ENCODE data around the genes PLEKHA8, NOD1 and AVL9.

DNA sequence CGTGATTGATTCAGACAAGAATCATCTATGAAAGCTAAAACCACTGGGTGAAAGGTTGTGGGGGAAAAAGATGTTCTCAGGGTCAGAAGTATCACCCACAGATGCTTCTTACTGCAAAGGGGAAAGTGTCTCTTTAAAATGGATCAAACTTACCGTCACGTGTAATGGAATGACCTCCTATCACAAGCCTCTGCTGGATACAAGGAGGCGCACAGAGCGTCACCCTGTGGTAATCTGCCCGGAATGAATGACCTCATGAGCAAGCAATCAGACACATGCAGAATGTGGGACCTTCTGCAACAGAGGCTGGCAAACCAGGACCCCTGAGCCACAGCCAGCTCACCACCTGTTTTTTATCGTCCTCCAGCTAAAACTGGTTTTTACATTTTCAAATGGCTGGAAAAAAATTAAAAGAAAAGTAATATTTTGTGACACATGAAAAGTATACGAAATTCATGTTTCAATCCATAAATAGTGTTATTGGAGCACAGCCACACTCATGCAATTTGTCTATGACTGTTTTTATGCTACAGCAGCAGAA, 33.1 kb downstream of the WIPF3 start:
- RAMPAGE, long total RNA = no peak
- RRBS = no CpG with 5 or more reads among the region's 8 CpGs

GRCh38 chr7:30028119-30029015, at the start of gene PLEKHA8:
Gene PLEKHA8 (plus strand): TSS chr7:30028412.
- RAMPAGE, long total RNA = no peak
- RRBS = 2% methylated on average over 41 of the region's 100 CpGs

- RAMPAGE, long total RNA = no peak
- RRBS = no CpG with 5 or more reads among the region's 2 CpGs
These were observed 41.6 kb upstream of the MTURN start for GRCh38 chr7:30093218-30093635.

DNA sequence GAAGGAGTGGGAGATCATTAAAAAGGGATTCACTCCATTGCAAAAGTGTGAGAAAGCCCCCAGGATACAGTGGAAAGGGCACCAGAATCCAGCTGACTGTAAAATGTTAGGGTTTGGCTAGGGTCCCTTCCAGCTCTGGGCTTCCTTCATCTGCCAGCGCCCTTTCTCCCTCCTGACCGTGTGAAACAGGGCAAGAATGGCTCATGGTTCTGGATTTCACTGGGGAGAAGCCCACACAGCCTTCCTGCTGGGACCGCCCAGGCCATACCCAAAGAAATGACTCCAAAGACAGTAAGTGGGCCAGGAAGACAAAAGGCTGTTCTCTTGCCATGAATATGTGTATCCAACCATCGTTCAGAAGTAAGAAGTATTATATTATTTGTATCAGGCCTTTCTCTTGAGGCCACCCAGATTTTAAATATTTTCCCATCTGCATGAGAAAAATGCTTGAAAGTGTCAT, 2.3 kb downstream of the MTURN start:
- RAMPAGE, long total RNA = no peak
- RRBS = no CpG with 5 or more reads among the region's 4 CpGs

DNA sequence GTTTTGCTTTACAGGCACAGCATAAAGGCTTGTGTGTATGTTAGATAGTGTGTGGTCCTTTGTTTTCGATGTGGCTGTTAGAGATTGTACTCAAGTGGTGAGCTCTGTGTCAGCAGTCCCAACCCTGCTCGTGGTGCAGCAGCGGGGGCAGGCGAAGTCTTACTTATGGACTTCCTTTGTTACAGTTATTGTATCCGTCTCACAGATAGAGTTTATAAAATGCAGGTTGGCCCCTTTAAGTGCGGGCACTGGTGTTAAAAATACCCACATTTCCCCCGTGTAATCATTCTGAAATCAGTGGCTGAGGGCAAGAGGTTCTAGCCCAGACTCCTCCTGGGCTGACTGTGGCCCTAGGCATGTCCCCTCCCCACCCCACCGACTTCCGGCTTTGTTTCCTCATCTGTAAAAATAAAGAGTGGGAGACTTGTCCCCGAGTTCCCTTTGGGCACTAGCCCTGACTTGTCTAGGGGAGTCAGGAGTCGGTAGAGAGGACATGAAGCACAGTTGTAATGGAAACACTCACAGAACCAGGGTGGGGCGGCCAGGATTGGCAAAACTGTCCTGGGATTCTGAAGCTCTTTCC, 28.6 kb downstream of the MTURN start:
- RAMPAGE, long total RNA = no peak
- RRBS = no CpG with 5 or more reads among the region's 12 CpGs

DNA sequence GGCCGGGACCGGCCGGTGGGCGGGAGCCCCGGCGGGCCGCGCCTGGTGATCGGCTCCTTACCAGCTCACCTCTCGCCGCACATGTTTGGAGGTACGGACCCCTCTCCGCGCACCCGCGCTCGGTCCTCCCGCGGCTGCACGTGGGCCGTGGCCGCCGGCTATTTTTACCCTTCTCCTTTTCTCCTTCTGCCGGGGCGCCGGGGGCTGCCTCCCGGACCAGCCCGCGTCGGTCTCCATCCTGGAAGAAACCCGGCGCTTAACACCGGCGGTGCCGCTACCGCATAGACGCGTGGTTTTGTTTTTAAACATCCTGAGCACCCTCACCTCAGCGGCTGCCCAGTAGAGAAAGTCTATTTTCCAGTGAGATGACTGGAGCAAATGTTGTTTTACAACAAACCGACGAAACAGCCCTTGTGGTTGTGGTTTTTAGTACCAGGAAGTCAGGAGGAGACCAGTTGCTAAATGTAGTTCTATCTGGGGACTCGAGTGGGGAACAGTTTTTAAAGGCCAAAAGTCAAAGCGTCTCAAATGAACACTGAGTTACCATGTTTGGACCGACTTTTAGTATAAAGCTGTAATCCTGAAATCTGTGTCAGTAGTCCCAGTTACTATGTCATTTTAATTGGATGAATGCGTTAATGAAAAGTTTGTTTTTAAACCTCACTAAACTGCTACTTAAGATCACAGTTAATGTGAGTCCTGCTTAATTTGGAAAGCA, 1.5 kb downstream of the ZNRF2 start:
- RAMPAGE, long total RNA = no peak
- RRBS = 0% methylated on average over 4 of the region's 45 CpGs

- RAMPAGE, long total RNA = no peak
- RRBS = no CpG with 5 or more reads among the region's 3 CpGs
These were observed 6.6 kb downstream of the ZNRF2 start for GRCh38 chr7:30290873-30291490.

GRCh38 chr7:30371817-30372662, 87.6 kb downstream of the ZNRF2 start:
- RAMPAGE, long total RNA = no peak
- RRBS = no CpG with 5 or more reads among the region's 9 CpGs

GRCh38 chr7:30469792-30470124, 8.8 kb downstream of the NOD1 start:
- RAMPAGE, long total RNA = no peak
- RRBS = no CpG with 5 or more reads among the region's 4 CpGs

GRCh38 chr7:30470568-30471673, 7.7 kb downstream of the NOD1 start:
- RAMPAGE, long total RNA = no peak
- RRBS = no CpG with 5 or more reads among the region's 12 CpGs

DNA sequence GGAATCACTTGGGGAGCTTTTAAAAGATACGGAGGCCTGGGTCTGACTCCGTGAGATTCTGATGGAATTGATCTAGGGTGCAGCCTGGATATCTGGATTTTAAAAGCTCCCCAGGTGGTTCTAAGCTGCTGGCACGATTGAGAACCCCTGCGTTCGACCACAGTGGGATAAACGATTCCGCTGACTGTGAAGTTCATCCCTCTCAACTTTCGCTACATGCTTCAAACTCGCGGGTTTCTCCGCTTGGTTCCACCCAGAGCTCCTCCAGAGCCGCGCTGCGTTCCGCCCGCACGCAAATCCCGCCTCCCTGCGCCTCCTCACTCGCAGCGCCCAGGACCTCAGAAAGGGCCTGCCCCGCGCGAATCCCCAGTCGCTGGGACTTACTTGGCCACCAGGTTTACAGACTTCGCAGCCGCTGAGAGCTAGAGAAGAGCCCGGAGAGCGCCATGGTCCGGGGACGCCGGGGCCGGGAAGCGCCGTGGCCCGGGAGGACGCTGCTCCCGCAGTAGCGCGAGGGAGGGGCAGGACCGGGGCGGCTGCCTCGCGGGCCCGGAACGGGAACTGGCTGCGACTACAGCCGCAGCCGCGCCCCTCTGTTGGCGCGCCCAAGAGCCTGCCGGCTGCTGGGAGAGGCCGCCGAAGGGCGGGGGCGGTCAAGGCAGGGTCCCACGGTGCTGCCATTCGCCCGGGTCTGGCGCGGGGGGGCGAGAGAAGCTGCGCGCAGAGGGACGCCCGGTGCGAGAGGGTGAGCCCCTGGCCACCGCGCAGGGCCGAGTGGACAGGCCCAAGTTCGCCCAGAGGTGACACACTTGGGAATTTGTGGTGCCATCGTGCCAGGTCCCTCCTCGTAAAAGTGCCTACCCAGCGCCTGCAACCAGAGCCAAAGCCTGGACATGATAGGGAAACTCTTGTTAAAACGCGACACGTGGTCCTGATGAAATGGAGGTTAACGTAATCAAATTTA, at the start of gene NOD1:
TSS of gene NOD1 (minus strand) at position 563 of the 964 bp plus-strand sequence.
- RAMPAGE, long total RNA = no peak
- RRBS = 2% methylated on average over 29 of the region's 79 CpGs

DNA sequence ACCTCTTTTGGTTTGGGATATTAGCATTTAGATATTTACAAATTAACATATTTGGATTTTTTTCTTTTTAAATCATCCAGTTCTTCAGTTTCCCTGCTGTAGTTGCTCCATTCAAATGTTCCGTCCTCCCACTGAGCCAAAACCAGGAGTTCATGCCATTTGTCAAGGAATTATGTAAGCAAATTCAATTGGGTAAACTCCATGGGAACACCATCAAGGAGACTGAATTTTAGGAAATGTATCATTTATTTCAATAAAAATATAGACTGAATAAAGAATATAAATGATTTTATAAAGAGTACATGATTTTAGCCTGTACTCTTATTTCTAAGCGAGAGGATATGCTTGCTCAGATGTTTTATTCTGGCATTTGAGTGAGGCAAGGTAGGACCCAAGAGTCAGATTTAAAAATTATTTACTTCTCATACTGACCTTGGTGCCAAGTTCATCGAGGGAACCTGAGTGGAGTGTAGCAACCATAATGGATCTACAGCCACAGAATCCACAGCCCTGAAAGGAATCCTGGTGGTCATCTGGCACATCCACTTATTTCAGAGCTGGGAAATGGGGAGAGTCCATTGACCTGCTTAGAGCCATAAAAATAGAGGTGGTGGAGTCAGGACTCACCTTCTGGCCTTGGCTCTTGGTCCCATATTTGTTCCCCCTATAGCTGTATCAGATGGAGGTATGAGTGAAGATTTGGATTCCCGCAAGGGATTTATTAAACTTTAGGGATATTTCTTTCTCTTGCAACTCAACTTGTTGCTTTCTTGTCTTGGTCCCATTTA, 36.9 kb downstream of the GARS1 start:
- RAMPAGE, long total RNA = no peak
- RRBS = no CpG with 5 or more reads among the region's 4 CpGs

GRCh38 chr7:30642031-30643216, 39.8 kb downstream of the CRHR2 start:
- RAMPAGE, long total RNA = no peak
- RRBS = no CpG with 5 or more reads among the region's 42 CpGs

- RAMPAGE, long total RNA = no peak
- RRBS = no CpG with 5 or more reads among the region's 6 CpGs
These were observed 52.1 kb upstream of the AQP1 start for GRCh38 chr7:30859653-30859852.

GRCh38 chr7:30898298-30898599, 13.4 kb upstream of the AQP1 start:
- RAMPAGE, long total RNA = no peak
- RRBS = no CpG with 5 or more reads among the region's 10 CpGs

DNA sequence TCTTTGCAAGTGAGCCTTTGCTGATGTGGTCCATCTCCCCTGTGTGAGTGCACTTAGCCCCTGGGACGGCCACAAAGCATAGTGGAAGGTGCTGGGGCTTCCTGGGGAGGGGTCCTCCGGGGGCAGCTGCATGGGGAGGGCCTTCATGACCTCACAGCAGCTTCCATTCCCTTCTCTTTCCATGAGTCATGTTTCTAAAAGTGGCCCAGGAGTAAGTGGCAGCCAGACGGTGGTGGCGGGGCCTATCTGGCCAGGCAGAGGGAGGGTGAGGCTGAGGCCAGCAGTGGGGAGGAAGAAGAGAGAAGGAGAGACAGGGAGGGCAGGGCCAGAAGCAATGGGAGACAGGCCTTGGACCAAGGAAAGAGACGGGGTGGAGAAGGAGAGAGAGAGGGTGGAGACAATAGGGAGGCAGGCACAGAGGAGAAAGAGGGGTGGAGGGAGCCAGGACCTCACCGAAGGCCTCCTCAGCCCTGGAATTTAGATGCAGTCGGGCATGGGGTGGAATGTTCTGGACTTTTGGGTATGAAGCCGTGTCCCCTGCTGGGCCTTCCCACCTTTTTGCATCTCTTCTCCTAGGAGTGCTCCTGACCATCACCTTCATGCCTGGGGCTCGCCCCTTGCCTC, 9.6 kb downstream of the AQP1 start:
- RAMPAGE, long total RNA = no peak
- RRBS = no CpG with 5 or more reads among the region's 9 CpGs

- RAMPAGE, long total RNA = no peak
- RRBS = no CpG with 5 or more reads among the region's 2 CpGs
These were observed 122.3 kb downstream of the PDE1C start for GRCh38 chr7:31947936-31948273.

GRCh38 chr7:32495124-32495747, at the start of gene AVL9:
Gene AVL9 (plus strand): TSS chr7:32495489.
- RAMPAGE, long total RNA = no peak
- RRBS = 2% methylated on average over 7 of the region's 56 CpGs

GRCh38 chr7:32511098-32511574, 15.8 kb downstream of the AVL9 start:
- RAMPAGE, long total RNA = no peak
- RRBS = no CpG with 5 or more reads among the region's 3 CpGs

DNA sequence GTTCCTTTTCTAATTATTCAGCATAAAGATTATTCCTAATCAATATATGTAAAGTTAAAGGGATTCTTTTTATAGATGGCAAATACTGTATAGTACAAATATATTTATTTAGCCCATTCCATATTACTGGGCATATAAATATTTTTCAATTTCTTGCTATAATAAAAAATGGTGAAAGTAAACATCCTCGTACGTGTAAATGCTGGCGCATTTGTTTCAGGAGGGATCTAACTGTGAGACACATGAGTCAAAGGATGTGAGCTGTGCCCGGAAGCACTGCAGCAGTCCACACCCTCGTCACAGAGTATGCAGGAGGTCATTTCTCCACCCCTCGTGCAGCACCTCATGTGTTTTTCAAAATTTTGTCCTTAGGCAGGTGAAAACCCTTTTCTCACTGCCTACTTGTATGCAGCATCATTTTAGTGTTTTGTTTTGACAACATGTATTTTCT, 162.6 kb downstream of the AVL9 start:
- RAMPAGE, long total RNA = no peak
- RRBS = no CpG with 5 or more reads among the region's 6 CpGs